Cytotoxic T cell (primary cell): ENCODE data around the genes TAF8, GNMT and PTK7.

DNA sequence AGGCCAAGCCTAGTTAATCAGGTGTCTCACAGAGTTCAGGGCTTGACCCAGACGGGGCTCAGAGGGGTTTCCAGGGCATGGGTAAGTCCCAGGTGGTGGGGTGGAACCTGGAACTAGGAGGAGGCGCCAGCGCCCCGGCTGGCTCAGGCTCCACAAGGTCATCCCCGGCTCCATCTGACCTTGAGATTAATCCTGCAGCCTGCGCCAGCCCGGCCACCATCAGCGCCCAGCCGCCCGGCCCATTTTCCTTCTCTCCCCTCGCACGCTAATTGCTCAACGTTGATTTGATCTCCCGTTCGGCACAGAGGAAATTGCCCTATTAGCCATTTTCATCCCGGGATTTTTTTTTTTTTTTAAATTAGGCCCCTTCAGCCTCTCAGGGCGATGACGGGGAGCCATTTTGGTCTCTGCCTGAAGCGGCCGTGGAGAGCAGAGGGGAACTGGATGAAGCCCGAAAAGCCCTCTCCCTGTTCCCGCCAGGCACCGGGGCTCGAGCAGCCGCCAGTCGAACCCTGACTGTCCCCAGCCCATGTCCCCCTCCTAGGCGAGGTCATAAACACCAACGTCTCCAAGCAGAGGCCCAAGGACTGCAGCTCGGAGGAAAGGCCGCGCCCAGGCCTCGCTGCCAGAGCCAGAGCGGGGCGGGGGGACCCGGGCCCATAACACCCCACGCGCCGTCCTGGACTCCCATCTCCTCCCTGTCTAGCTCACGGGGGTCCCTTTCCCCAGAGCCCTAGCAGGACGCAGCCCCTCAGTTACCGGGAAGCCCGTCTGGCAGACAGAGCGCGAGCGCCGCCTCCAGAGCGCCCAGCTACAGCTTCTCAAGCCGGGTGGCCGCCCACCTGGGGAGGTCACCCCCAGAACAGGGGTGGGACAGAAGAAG, 44.7 kb downstream of the MDFI start:
- PRO-cap, 2 experiments, result no peak in any of the 2 experiments

DNA sequence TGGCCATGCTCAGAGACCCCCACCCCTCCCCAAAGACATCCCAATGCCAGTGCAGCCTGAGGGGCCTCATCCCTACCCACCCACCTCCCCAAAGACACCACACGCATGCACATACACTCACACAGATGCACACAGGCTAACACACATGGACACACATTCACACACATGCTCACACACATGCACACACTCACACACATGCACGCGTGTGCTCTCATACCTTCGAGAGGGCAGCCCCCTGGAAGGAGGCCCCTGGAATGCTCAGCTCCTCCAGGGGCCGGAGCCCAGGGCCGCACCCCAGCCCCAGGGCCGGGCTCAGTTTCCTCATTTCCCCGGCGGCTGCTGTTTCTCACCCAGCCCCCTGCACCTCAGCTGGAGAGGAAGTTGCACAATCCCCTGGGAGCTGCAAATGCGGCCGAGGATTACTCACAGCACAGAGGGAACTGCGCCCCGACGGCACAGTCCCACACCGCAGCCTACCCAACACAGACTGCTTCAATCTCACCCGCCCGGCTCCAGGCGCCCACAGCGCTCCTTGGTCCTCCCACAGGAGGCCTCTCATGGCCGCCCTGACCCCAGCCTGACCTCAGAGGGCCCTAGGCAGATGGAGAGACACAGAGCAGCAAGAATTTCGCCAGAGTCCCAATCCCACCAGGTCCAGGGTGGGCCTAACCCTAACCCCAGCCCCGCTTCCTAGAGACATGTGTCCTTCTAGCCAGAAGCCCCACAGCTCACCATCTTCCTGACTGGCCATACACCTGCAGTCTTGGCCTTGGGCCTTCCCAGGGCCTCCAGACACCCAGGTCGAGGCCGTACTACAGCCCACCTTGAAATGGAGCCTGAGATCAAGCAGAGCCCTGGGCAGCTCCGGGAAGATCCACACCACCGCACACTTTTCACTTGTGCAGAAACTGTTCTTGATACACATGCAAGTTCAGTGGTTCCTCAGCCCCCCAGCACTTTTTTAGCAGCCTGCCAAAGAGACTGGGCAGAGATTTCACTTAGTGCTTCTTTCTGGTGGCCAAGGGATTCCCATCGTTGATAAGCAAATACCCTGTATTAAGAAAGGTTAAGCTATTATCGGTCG, 11.8 kb downstream of the TFEB start:
- PRO-cap, 2 experiments, result no peak in any of the 2 experiments

DNA sequence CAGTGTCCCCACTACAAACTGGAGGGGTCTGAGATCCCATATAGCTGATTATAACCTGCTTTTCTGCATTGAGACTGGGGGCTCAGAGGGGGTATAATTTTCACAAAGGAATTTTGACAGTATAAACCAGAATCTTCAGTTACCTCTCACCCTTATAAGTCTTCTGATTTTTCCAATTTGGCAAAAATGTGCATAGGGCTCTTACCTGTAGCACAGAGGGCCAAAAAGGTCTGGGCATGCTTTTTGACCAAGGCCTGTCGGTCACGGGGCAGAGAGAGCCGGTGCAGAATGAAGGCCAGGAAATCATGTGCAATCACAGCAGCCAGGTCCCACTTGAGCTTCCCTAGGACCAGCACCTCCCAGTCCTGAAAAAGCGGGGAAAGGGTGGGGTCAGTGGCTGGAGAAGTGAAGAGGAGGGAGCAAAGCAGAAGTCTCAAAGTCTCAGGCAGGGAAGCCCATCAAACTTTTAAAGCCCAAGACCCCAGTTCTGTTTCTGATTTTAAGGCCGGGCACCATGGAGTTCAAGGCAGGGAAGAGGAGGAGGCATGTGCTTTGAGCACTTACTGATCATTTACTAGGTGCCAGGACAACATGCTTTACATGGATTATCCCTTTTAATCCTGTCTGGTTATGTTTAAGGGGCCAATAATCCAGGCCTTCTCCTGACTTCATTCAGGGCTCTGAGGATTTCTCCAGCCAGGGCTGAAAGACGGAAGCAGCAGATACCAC, 4.4 kb downstream of the CCND3 start:
- PRO-cap, 2 experiments, result no peak in any of the 2 experiments

DNA sequence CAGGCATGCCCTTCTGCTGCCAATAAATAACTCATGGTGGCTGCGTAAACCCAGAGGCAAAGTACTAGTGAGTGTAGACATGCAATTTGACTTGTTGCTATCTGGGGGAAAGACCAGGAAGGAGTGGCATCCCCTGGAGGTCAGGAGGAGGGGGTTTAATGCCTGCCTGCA, 1.7 kb downstream of the CCND3 start:
- PRO-cap, 2 experiments, result no peak in any of the 2 experiments

DNA sequence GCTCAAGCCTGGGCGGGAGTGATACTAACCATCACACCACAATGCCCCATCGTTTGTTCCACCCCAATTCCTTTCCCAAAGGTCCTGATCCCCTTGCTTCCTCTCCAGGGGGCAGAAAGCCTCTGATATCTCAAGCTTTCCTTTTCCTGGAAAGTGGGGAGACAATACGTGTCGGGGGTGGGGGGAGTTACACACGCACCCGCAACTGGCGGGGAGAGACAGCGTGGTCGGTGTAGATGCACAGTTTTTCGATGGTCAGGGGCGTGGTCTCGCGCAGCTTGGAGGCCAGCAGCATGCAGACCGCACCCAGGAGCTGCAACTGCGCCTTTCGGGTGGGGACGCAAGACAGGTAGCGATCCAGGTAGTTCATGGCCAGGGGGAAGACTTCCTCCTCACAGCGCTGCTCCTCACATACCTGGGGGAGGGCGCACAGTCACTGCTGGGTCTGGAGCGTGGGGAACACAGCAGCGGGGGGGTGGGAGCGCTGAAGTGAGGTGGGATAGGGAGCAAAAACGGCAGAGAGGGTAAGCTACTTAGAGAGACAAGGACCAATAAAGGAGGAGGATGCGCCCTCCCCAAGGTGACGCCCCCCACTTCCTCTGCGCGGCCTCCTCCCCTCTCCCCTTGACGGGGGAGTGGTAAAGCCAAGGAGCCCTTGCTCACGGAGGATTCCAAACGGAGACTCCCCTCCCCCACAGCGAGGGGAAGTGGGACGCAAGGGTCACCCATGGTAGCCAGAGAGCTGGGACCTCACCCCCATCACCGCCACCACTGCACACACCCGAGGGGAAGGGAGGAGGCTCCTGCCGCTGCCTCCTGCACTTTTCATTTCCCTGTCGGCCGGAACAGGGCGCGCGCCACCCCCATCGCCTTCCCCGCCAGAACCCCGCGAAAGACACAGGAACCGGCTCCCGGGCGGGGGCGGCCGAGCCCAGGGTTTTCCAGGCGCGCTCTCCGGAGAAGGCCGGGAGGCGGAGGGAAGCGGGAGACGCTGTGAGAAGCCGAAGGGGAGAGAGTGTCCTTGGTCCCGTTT, 1.1 kb downstream of the CCND3 start:
- PRO-cap, 2 experiments, result no peak in any of the 2 experiments

DNA sequence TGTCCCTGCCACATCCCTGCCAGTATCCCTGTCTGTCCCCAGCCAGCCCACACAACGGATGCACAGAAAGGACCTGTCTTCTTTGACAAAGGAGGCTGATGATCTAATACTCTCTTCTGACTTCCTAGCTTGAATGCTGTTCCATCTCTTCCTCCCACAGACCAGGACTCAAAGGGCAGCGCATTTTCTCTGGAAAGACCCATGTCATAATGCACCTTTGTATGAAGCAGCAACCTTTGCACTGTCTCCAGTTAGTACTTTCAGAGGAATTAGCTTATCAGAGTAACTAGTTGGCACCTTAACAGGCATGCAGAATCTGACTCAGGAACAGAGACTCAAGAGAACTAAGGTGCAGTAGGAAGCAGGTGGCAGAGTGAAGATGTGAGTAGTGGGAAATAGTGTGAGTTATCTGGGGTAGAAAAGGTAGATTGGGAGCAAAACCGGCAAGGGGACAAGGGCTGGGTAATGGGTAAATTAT, 53.2 kb upstream of the TAF8 start:
- PRO-cap, 2 experiments, result no peak in any of the 2 experiments

- PRO-cap, 2 experiments, result peak in 2 of 2 experiments; most common plus-strand start chr6:42050560 (in 2); most common minus-strand start chr6:42050356 (in 1)
These were observed at the start of gene TAF8 for GRCh38 chr6:42049763-42051234. Gene TAF8 (plus strand): TSS chr6:42050524.

- PRO-cap, 2 experiments, result peak in 1 of 2 experiments; most common plus-strand start chr6:42104243 (in 1)
These were observed 38.0 kb downstream of the C6orf132 start for GRCh38 chr6:42103935-42105255.

DNA sequence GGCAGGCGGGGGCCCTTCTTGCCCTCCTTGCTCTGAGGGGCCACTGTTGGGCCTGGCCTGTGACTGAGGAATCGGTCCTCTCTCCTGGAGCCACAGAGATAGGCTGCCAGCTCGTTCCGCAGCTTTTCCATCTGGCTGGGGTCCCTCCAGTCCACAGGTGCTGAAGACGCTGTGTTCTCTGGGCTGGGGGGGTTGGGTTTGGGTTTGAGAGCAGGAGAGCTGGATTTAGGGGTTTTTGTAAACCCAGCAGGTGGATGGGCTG, 36.1 kb downstream of the C6orf132 start:
- PRO-cap, 2 experiments, result no peak in any of the 2 experiments

DNA sequence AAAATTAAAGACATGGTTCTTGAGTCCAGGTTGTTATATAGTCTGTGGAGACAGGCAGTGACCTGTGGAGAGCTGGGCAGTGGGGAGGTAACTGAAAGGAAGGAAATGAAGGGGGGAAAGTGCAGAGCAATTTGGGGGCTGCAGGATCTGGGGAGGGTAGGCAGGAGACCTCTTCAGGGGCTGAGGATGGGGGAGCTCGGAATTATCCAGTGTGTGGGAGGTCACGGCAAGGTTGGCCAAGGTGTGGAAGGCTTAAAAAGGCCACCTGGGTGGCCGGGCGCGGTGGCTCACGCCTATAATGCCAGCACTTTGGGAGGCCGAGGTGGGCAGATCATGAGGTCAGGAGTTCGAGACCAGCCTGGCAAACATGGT, 3.1 kb upstream of the C6orf132 start:
- PRO-cap, 2 experiments, result no peak in any of the 2 experiments

DNA sequence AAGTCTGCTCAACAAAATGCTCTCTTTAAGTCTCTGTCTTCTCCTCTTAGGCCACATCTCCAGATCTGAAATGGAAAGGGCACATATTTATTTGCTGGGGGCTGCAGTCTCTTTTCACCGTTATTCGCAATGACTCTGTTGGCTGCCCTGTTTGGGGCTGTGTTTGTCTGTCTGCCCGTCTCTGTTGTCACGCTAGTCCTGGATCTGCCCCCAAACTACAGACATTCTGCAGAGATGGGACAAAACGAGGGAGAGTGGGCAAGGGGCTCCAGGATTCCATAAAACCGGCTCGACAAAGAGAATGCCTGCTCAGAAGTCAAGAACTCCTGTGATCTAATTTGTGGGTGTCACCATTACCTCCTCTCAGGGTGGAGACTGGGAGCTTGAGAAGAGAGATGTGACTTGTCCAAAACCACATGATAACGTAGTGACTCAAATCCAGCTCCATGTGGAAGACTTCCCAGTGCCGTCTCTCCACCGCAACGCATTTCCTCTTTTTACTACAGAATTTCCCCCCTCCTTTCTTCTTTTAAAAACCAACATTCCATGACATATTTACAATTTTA, 44.4 kb downstream of the TRERF1 start:
- PRO-cap, 2 experiments, result no peak in any of the 2 experiments

GRCh38 chr6:42744364-42744864, 1.5 kb downstream of the TBCC start:
- PRO-cap, 2 experiments, result peak in 1 of 2 experiments; most common minus-strand start chr6:42744589 (in 1)

GRCh38 chr6:42783280-42784277, 1.7 kb downstream of the BICRAL start:
- PRO-cap, 2 experiments, result peak in 2 of 2 experiments; most common plus-strand start chr6:42783496 (in 2); most common minus-strand start chr6:42783737 (in 2)

GRCh38 chr6:42784738-42785116, 2.9 kb downstream of the BICRAL start:
- PRO-cap, 2 experiments, result no peak in any of the 2 experiments

GRCh38 chr6:42786227-42786563, 4.3 kb downstream of the BICRAL start:
- PRO-cap, 2 experiments, result no peak in any of the 2 experiments

- PRO-cap, 2 experiments, result no peak in any of the 2 experiments
These were observed 34.1 kb upstream of the RPL7L1 start for GRCh38 chr6:42845243-42845854.

GRCh38 chr6:42891086-42891594, 519 bp upstream of the C6orf226 start:
- PRO-cap, 2 experiments, result peak in 2 of 2 experiments; most common plus-strand start chr6:42891173 (in 2)

DNA sequence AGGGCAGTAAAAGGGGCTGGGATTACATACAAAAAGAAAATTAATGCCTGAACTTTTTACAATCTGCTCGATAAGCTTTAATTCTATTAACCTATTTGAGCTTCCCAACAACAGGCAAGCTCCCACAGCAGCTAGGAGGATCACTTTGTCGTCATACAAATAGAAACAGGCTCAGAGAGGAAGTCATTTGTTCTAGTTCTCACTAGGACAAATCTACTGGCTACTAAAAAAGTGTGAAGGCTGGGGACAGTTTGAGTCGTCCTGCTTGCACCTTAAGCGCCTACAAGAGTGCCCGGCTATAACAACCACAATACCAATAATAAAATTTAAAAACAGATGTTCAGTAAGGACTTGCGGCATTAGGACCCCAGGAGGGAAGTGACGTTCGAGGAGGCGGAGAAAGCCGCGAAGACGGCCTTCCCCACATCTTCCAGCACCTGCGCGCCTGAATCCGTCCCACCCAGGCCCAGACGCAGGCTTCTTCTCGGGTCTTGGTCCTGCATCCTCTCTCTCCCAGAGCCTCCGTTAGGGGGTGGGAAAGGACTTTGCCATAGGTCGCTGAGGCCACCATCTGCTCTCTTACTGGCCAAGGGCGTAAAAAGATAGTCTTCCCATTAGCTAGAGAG, 439 bp upstream of the CNPY3 start:
- PRO-cap, 2 experiments, result peak in 2 of 2 experiments; most common plus-strand start position 448 of the sequence (in 2); most common minus-strand start position 380 of the sequence (in 2)

- PRO-cap, 2 experiments, result peak in 1 of 2 experiments; most common plus-strand start chr6:42960754 (in 1)
These were observed at the start of gene GNMT for GRCh38 chr6:42959998-42961006. Gene GNMT (plus strand): TSS chr6:42960754.

DNA sequence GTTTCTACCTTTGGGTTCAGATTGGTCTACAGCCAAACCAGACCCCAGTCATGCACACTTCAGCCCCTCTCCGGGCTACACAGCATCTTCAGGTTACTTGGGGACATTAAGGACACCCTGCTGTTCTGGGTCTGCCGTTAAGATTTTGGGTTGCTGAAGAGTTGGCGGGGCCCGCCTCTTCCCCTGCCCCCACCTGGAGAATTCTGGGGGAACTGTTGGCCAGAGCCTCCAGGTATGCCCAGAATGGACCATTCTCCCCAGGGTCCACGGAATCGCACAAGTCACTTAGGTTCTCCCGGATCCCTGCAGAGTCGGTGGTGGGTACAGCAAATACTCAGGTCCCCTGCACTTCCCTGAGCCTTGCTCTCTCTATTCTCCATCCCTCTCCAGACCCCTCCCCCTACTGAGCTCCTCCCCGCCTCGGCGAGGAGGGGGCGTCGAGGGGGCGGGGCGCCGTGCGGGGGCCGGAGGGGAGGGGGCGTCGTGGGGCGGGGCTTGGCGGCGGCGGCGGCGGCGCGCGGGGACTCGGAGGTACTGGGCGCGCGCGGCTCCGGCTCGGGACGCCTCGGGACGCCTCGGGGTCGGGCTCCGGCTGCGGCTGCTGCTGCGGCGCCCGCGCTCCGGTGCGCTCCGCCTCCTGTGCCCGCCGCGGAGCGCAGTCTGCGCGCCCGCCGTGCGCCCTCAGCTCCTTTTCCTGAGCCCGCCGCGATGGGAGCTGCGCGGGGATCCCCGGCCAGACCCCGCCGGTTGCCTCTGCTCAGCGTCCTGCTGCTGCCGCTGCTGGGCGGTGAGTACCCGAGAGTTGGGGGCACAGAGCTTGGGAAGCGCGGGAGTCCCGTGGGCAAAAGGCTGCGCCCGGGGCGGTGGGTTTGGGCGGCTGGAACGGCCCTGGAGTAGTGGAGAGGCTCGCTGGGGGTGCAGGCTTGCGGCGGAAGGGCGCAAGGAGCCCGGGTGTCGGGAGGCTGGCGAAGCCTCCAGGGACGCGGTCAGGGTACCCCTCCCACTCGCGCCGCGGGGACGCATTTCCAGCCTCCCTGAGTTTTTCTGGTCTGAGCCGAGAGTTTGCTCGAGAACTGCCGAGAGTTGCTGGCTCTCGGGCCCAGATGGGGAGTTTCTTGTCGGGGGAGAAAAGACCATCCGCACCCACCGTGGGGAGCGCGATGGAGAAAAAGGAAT, at the start of gene PTK7:
Gene PTK7, plus strand, starts transcription at position 534 of the 1,176 bp plus-strand sequence.
- PRO-cap, 2 experiments, result no peak in any of the 2 experiments